Airway epithelial cell (primary cell): ENCODE measurements around the gene SYTL2.

- RAMPAGE, long total RNA = no peak
Measured at GRCh38 chr11:83034998-83035908, 36.4 kb downstream of the RAB30 start.

DNA sequence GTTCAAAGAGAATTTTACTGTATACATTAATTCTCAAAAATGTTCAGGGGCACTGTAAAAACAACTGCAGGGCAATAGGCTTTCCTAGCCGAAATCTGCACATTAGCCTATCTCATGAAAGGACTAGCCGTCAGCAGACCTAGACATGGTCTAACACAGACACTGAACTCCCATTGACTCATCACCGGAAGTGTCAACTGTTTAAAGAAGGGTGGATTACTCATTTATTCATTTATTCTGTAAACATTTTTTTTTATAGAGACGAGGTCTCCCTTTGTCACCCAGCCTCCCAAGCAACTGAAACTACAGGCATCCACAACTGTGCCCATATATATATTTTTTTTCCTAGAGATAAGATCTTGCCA, 26.7 kb downstream of the RAB30 start:
- RAMPAGE, long total RNA = no peak

DNA sequence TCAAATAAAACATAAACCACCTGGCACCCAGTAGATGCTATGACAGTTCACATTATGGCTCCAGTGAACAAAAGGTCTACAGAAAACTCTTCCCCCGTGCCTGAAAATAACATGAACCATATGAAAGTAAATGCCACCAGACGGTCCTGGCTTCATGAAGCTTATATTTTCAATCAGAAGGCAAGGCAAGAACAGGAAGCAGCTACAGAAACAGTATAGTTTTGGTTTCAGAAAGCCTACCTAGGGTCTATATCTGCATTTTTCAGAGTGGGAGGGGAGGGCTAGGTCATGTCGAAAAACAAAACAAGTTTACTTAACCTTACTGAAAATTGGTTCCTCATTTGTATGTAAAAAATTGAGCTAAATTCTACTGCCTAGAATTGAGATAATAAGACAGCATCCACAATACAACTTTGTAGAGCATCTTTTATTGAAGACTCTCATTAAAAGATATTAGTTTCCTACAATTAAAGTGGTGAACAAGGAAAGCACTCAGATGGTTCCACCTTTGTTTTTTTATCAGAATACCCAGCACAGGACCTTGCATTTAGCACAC, 9.7 kb downstream of the RAB30 start:
- RAMPAGE, long total RNA = no peak

GRCh38 chr11:83181643-83182549, 11.6 kb upstream of the ANKRD42 start:
- RAMPAGE, long total RNA = no peak

DNA sequence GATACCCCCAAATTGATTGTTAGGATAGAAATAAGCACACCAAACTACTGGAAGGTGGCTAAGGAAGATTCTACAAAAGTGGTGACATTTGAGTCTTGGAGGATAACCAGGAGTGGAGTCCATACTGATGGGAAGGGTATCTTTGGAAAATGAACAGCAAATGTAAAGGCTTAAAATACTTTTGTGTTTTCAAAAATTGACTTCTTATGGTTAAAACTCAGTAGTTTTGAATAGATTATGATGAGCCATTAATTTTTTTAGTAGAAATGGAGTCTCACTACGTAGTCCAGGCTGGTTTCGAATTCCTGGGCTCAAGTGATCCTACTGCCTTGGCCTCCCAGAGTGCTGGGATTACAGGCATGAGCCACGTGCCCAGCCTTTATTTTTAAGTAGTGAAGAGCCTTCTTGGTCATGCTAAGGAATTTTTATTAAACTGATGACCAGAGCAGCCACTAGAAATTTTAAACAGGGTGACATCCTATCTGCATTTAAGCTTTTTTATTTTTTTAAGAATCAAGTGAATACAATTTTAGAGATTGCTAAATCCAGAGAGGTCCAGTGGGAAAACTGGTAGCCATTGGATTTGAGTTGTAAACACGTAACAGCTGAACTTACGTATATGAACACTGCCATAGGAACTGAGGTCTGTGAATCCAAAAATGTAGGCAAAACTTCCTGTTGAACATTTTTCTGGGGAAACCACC, 7.2 kb upstream of the ANKRD42 start:
- RAMPAGE, long total RNA = no peak

- RAMPAGE, long total RNA = start-site peak on the minus strand at chr11:83285654-83285769, 120 and 63 reads in 2 replicates; start-site peak on the minus strand at chr11:83285959-83286012, 2,176 and 854 reads in 2 replicates
Measured at GRCh38 chr11:83285151-83286234, 674 bp downstream of the CCDC90B start.

GRCh38 chr11:85006609-85007073, 620.5 kb downstream of the DLG2 start:
- RAMPAGE, long total RNA = no peak

DNA sequence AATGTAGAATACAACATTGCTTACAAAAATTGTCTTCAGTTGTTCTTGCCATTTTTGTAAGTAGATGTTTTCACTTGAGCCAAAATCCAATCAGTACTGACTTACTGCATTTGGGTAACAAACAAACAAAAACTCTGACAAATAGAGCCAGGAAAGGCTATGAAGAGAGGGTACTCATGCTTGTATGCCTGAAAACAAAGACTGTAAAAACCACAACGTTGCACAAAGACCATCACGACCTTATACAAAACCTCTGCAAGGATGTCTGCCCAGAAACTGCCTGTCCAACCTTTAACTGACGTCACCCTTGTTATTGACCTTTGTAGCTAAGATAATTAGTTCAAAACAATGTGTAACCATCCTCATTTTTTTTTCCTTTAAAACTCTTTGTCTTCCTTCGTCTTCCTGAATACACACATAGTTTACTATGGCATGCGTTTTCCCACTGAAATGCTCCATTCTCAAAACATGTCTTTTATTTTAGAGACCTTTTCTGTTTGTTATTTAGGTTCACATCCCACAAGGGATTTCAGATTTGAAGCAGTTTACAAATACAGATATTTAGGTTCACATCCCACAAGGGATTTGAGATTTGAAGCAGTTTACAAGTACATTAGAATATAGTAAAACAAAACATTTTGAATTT, 882 bp upstream of the CREBZF start:
- RAMPAGE, long total RNA = no peak

DNA sequence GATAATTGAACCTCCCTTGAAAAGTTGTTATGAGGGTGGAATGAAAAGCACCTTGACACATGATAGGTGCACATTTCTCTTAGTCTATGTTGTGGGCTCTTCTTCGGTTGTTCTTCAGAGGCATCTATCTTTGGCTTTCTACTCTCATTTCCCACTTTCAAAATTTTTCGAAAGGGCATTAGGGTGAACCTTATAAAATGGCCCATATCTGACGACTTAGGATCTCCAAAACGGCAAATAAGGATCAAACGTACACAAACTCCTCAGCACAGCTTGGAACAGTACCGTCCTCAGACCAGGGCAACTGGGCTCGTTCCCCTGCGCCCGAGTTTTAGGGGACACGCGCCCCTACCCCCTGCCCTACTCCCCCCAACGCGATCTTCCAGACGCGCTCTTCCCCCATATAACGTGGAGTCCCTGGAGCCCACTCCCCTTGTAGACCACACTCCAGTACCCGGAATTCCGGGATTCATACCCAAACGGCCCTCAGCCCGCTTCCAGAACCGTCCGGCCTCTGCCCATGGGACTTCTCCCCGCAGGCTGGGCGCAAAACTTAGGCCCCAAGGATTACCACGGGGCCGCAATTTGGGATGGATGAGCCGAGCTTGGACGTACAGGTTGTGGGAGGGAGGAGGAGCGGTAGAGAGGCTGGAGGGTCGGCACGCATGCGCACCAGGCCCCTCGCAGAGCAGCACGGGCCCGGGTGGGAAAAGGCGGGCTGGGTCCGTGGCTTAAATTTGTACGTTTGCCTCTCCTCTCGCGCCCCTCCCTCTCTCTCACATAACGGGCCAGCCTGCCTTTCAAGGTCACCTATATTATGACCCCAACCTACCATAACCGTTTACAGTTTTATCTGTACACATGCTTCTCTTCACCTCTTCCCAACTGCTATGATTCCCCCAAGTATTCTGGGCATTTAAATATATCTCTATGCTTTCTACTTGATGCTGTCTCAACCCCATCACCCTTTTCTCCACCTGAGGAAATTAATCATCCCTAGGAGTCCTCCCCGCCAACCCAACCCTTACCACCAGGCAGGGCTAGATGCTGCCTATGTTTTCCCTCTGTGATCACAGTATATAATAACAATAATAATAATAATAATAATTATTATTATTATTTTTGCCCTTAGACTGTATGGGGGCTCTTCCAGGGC, 3.4 kb downstream of the CCDC89 start:
- RAMPAGE, long total RNA = no peak

DNA sequence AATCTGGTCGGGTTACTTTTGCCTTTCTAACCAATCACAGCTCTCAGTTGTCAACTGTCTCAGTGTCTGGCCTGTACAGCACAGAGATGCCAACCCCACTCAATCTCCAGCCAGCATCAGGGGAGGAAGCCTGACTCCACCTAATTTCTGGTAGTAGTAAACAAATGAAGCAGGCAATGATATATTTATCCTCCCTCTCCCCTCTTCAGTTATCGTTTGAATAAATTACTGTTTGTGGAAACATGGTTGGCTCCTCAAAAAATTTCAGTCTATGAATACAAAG, 253 bp upstream of the CCDC89 start:
- RAMPAGE, long total RNA = no peak

- RAMPAGE, long total RNA = no peak
Measured at GRCh38 chr11:85750635-85751046, 60.3 kb downstream of the SYTL2 start.

GRCh38 chr11:85810786-85811693, at the start of gene SYTL2:
Gene SYTL2 (minus strand): TSS chr11:85811141.
- RAMPAGE, long total RNA = no peak

DNA sequence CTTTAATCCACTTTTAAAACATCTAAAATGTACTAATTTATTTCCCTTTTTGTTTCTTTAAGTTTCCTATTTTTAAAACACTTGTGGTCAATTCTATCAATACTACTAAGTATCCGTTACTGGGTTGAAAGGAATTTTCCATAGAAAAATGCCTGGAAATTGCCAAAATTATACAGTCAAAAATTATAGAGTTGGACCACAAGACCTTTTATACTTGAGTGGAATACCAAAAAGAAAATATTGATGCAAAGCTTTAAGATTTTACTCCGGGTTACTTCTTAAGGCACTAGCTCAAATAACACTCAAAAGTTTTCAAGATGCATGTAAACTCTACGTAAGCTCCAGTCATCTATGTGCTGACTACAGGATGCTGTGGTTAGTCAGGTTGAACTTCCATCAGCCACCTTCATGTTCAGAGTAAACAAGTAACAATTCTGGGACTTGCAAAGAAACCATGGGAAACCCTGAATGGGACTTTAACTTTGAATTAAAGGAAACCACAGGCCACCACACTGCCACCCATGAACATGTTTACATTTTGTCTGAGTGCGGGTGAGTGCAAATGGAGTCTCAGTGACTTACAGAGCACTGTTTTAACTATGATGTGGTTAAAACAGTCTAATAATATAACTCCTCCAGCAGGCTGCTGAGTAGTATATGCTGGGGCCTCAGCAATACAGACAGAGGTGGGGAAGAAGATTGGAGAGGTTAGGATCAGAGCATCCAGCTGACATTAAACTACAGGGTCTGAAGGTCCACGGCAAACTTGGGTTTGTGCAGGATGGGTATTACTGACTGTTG, 12.8 kb upstream of the SYTL2 start:
- RAMPAGE, long total RNA = no peak

DNA sequence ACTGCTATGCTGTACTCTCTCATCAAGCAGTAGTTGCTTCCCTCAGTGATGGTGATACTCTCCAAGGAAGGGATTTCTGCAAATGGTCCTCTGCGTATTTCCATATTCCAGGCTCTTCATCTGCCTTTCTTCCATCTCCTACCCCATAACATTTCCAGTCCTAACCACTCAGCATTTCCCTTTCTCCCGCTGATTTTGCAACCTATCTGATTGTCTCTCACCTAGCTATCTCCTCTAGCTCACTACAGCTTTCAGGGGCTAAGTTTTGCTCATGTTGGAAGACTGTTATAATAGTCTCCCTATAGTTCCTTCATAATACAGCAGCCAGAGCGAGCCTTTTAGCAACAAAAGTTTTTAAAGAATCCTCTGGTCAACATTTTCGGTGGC, 95.6 kb downstream of the CCDC83 start:
- RAMPAGE, long total RNA = no peak

- RAMPAGE, long total RNA = no peak
Measured at GRCh38 chr11:85965212-85965680, 103.6 kb downstream of the PICALM start.

DNA sequence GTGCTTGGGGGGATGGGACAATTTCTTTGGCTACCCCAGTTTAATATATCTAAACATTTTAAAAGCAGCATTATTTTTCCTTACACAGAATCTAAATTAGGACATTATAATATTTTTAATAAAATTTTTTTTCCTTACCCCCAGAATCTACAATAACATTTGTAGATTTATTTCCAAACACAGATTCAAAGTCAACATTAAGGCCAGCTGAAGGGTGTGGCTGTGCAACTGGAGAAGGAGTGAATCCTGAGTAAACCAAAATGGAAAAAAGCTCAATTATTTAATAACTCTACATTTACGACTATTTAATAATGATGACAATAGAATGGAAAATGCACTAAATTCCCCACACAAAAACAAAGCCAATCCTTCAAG, 85.2 kb downstream of the PICALM start:
- RAMPAGE, long total RNA = no peak

DNA sequence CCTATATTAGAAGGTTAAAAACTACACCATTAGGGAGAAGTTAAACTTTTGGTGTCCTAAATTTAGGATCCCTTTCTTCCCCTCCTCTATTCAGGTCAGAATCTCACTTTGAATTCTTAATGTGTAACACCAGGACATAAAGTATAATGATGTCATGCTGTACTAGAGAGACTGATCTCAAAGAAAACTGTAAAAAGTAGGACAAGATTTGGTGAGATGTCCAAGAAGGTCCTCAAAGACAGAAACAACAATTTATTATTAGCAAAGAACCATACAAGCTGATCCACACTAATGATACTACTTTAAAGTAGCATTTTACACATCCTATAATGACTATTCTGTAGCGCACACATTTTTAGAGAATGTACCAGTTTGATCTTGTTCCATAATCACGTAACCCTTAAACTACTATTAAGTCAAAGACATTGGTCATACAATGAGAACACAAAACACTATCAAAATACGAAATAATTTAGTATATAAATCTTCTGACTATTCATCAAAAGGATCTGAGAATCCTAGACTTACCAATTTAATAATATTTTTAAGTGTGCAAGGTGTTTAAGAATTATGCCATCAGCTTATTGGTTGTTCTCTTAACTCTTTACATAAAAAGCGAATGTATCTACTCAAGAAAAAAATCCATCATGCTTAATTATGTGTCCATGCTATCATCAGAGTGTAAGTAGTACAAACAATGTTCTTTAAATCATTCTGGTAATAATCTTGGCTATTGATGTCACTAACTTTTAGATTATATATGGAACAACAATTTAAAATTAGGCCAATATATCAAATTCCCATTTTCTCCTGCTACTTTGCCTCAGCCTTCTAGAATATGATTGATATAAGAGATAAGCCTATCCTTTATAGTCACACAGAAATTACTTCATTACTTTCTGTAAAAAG, 83.6 kb downstream of the PICALM start:
- RAMPAGE, long total RNA = no peak

GRCh38 chr11:86009900-86010944, 58.7 kb downstream of the PICALM start:
- RAMPAGE, long total RNA = no peak

GRCh38 chr11:86031032-86031964, 37.6 kb downstream of the PICALM start:
- RAMPAGE, long total RNA = no peak

- RAMPAGE, long total RNA = no peak
Measured at GRCh38 chr11:86066083-86066886, 2.6 kb downstream of the PICALM start.